SJSA1 (cell line): ENCODE measurements around the genes SNRNP25, LUC7L, CAPN15, RHBDL1 and CCDC78.

DNA sequence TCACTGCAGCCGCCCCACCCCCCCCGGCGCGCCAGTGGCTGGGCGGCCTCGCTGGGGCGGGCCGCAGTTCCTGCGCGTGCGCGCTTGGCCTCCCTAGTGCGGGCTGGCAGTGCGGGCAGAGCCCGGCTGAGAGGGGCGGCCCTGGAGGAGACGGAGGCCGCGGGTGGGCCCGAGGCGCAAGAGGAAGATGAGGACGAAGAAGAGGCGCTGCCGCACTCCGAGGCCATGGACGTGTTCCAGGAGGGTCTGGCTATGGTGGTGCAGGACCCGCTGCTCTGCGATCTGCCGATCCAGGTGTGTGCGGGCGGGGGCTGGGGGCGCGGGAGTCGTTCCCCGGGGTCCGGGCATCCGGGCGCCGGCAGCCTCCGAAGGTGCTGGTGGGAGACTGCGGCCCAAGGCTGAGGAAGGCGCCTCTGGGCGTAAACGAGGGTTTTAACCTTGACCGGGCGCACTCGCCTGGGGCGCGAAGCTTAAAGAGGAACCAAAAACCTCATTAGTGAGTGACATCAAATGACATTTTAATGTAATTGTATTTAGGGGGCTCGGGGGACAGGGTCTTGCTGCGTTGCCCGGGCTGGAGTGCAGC lies at the start of gene SNRNP25:
Gene SNRNP25, plus strand, starts transcription at position 64 of the 586 bp plus-strand sequence.
- RAMPAGE, long total RNA, result no peak

- RAMPAGE, long total RNA, result no peak
Measured at GRCh38 chr16:60880-61471, 7.3 kb downstream of the SNRNP25 start.

DNA sequence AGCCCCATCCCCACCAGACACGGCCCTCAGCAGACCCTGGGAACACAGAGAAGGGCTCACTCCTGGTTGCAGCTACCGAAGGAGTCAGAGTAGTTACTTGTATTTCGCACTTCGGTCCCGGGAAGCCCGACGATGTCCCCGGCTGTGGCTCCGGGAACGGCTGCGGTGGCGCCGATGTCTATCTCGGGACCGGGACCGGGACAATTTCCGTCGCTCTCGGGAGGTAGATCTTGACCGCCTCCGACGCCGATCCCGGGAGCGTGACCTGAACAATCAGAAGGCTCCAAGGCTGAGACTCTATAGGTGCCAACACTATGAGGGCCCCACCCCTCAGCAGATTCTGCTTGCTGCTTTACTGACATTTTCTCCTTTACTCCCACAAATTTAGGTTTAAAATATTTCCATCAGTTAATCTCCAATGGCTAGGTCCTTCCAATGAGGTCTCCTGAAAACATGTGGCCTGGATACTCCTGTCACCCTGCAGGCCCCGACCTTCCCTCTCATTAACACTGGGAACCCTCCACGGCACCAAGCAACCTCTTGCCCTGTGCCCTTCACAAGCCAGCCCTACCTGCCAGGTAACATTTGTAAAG lies 9.7 kb downstream of the HBQ1 start:
- RAMPAGE, long total RNA, result no peak

DNA sequence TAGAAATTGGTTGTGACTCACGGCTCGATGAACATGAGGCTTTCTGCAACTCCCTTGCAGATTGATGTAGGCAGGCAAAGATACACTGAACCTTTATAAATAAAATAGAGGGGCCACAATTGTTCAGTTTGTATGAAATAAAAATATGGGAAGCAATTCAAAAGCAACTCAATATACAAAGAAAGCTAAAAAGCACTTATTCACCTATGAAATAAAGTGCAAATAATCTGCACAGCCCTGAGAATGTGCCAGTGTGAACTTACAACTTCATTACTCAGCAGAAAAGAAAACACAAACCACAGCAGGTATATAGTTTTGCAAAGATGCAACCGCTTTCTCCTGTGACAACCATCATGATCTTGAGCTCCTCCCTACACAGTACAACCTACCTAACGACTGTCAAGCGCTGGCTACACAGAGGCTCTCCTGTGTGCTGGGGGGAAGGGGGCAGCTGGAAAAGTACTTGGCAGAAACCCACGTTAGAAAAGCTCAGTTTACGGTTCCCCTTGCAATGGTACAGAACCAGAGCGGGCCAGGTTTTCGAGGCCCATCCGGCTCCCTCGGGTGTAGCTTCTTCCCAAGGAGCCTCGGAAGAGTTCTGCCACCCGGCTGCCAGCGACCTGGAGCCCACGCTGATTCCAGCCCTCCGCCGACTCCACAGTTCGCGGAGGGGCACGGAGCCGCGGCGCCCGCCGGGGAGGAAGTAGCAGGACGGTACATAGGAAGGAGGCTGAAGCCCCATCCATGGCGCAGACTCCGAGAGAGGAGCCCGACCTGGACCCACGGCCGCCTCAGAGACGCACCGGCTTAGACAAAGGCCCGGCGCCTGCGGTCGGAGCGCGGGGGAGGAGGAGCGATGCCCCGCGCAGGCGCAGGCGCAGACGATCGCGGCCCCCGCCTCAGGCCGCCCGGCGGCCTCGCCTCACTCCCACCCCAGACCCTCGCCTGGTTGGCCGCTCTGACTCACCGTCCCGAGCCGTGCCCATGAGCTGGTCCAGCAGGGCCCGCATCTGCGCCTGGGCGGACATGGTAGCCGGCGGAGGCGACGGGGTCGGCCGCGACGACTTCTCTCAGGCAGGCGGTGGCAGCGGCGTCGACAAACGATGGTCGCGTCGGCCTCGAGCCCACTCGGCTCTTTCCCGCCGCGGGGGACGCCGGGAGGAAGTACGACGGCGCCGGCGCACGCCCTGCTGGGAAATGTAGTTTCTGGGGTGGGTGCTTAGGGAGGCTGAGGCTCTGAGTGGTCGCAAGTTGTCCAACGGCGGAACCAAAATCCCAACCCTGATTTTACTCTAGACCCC lies at the start of gene LUC7L:
Gene LUC7L, minus strand, starts transcription at position 1,138 of the 1,301 bp plus-strand sequence.
- RAMPAGE, long total RNA, result start-site peak on the minus strand centred at position 1,112 of the sequence, 18 bp wide, 87 and 77 reads in 2 replicates

DNA sequence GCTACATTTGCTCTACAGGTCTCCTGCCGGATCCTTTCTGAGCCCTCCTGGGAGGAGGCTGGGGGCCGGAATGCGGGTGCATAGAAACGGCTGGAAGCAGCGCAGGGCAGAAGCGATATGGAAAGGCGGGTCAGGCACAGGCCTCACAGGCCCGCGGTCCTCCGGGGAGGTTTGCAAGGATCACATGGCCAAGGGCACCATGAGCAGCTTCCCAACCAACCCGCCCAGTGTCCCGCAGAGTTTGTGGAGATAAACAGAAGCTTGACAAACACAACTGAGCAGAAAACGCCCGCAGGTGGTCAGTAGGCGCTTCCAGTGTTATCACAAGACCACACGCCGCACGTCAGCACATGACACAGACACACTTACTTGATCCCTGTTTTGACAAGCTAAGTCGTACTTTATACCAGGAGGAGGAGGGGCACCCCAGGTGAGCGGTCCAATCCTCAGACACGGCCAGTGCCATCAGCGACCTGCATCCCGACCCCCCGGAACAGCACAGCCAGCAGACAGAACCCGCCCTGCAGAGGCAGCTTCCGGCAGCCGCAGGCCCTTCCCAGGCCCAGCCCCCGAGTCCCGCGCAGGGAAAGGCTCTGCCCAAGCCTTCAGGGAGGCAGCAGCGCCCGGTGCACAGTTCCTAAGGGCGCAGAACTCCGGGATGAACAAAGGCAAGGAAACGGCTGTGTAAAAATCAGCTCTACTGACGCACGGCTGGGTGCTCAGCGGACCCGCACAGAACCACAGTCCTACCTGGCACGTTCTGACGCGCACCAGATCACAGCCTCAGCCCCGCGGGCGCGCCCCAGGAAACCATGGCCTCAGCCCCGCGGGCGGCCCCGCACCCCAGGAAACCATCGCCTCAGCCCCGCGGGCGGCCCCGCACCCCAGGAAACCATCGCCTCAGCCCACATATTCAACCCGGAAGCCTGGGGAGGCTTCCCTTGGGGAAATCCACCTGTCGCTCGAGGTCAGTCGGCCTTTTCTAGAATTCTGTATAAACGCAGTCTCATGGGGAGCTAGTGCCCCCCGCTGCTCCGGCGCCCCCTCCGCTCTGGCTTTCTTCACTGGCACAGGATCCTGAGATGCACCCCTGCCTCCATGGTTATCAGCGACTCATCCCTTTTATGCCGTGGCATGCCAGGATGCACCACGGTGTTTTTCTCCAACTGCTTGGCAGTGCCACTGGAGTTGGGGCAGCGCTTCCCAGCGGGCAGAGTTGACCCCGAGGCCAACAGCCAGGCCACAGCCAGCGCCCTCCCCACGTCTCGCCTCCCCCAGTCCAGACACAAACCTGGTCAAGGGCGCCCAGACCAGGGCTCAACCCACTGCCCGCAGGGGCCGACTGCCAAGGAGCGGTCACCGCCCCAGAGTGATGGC lies 27.8 kb downstream of the AXIN1 start:
- RAMPAGE, long total RNA, result no peak

DNA sequence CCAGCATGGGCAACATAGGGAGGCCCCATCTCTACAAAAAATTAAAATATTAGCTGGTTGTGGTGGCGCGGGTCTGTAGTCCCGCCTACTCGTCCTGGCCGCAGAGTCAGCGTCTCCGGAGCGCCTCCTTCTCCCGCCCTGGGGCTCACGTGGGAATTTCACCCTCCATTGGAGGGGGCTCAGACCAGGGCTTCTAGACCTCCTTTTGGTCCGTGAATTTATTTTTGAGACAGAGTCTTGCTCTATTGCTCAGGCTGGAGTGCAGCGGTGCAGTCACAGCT lies 457 bp upstream of the NME4 start:
- RAMPAGE, long total RNA, result no peak

DNA sequence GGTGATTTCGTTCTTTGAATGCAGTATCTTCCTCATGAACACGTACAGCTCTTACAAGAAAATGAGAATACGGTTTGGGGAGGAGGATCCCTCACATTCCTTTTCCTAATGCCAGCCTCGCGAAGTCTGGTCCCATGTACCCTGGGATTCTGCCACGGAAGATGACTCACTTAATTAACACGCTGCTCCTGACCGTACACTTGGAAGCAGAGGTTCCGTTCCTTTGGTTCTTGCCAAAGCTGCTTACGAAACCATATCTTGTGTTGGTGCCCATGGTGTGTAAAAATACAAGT lies 1.2 kb upstream of the RAB11FIP3 start:
- RAMPAGE, long total RNA, result no peak

DNA sequence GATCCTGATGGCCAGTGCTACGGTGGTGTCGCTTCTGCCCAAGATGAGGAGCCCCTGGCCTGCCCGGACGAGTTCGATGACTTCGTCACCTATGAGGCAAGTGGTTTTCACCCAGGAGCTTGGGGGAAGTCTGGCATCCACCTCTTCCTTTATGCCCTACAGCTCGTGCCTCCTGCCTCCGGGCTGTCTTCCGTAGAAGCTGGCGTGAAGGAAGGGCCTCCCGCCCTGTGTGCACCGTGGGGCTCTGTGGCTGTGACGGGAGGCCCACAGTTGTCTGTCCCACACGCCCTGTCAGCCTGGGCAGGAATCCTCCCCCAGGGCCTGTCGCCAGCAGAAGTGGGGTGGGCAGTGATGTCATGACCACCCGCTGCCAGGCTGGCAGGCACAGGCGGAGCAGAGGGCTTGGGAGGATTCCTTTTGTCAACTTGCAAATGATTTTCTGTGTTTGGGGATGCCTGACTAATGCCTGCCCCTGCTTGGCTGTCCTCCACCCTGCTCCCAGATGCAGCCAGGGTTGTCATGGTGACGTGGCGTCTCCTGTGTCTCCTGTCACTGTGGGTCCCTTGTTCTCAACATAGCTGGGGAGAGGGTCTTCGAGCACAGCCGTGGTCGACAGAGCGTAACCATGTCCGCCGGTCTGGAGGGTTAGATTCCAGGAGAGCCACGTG lies 46.0 kb downstream of the RAB11FIP3 start:
- RAMPAGE, long total RNA, result no peak

- RAMPAGE, long total RNA, result no peak
Measured at GRCh38 chr16:474349-475028, 49.0 kb downstream of the RAB11FIP3 start.

GRCh38 chr16:492510-492943 lies 35.0 kb upstream of the CAPN15 start:
- RAMPAGE, long total RNA, result no peak

- RAMPAGE, long total RNA, result no peak
Measured at GRCh38 chr16:527004-528083, at the start of gene CAPN15. CAPN15 (plus strand) TSS chr16:527712.

DNA sequence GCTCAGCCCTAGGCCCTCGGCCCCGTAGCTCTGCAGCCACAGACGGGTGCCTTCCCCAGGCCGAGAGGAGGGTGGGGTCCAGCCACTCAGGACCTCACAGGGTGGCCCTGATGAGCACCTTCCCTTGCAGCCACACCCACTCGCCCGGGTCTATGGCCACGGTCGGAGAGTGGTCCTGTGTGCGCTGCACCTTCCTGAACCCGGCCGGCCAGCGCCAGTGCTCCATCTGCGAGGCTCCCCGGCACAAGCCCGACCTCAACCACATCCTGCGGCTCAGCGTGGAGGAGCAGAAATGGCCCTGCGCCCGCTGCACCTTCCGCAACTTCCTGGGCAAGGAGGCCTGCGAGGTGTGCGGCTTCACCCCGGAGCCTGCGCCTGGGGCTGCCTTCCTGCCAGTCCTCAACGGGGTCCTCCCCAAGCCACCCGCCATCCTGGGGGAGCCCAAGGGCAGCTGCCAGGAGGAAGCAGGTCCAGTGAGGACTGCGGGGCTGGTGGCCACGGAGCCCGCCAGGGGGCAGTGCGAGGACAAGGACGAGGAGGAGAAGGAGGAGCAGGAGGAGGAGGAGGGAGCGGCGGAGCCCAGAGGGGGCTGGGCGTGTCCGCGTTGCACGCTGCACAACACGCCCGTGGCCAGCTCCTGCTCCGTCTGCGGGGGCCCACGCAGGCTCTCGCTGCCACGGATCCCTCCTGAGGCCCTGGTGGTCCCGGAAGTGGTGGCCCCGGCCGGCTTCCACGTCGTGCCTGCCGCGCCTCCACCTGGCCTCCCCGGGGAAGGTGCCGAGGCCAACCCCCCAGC lies 13.3 kb upstream of the PRR35 start:
- RAMPAGE, long total RNA, result no peak

- RAMPAGE, long total RNA, result no peak
Measured at GRCh38 chr16:626787-627363, 3.9 kb upstream of the WFIKKN1 start.

- RAMPAGE, long total RNA, result no peak
Measured at GRCh38 chr16:657981-658982, 9.1 kb downstream of the WDR90 start.

GRCh38 chr16:675397-676193 lies at the start of gene RHBDL1:
RHBDL1 (plus strand) TSS chr16:675671.
- RAMPAGE, long total RNA, result no peak

- RAMPAGE, long total RNA, result no peak
Measured at GRCh38 chr16:676881-677884, 1.7 kb downstream of the RHBDL1 start.

- RAMPAGE, long total RNA, result no peak
Measured at GRCh38 chr16:682793-683515, 1.2 kb downstream of the JMJD8 start.

- RAMPAGE, long total RNA, result no peak
Measured at GRCh38 chr16:684862-685678, 936 bp upstream of the JMJD8 start.

- RAMPAGE, long total RNA, result no peak
Measured at GRCh38 chr16:726241-726657, at the start of gene CCDC78. CCDC78 (minus strand) TSS chr16:726443.

- RAMPAGE, long total RNA, result no peak
Measured at GRCh38 chr16:759292-760189, 993 bp upstream of the MSLN start.